ENCODE measurements around the genes TMPRSS11F and UGT2B10.

DNA sequence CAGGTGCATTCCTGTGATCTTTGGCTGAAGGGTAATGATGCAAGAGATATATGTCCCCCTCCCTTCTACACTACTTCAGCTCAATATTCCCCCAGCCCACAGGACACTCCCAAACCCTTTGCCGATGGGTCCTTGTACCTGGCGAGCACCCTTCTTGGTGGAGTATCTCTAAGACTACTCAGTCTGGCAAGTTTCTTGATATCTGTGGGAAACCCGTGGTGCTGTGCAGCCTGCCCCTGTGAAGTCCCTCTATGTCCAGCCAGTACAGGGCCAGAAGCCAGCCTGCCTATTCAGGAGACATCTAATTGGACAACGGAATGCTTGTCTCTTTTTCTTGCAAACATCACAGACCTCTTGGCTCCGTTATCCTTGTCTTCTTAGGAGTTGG, 3.6 kb upstream of the IGFBP7 start:
- PRO-cap, 2 experiments: no peak in any of the 2 experiments

DNA sequence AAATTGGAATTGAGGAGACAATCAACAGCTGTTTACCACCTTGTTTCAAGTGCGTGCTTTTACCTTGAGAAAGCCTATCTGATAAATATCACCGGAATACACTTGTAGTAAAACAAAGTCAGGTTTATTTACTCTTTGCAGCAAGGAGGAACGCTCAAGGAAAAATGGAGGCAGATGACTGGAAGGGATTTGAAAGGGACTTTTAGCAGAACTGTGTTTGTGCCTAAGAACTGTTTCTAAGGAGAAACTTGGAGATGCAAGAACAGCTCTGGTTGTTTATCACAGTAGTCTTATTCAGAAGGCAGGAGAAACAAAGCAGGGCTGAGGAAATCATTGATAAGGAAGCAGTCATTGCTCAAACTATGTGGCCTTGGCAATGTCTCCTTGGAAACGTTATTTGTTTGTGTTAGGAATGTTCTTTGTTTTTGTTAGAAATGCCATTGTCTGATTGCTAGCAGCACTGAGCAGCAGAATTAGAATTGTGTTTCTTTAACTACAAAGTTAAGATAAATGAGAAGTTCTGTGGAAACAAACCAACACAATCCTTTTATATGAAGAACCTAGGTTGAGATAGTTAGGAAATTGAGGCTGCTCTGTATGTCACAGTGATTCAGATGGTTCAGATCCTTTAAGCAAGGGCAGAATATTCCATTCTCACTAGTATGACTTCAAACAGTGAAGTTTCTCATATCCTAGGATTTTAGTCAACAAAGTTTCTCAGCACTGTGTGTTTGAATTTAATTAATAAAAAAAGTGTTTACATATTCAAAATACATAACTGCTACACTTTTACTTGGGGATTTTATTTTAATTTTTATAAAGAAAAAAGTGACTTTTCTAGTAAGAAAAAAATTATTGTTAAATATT, 1191.3 kb upstream of the IGFBP7 start:
- PRO-cap, 2 experiments: no peak in any of the 2 experiments

DNA sequence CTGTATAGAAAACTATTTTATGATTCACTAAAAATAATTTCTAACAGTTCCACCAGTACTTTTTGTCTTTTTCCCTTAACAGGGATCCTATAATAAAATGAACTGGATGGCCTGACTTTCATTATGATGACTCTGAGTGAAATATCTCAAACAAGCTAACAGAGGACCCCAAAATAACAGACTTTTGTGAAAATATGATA, 643.4 kb upstream of the ADGRL3 start:
- PRO-cap, 2 experiments: no peak in any of the 2 experiments

DNA sequence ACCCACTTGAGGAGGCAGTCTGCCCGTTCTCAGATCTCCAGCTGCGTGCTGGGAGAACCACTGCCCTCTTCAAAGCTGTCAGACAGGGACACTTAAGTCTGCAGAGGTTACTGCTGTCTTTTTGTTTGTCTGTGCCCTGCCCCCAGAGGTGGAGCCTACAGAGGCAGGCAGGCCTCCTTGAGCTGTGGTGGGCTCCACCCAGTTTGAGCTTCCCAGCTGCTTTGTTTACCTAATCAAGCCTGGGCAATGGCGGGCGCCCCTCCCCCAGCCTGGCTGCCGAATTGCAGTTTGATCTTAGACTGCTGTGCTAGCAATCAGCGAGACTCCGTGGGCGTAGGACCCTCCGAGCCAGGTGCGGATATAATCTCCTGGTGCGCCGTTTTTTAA, 446.5 kb downstream of the ADGRL3 start:
- PRO-cap, 2 experiments: no peak in any of the 2 experiments

DNA sequence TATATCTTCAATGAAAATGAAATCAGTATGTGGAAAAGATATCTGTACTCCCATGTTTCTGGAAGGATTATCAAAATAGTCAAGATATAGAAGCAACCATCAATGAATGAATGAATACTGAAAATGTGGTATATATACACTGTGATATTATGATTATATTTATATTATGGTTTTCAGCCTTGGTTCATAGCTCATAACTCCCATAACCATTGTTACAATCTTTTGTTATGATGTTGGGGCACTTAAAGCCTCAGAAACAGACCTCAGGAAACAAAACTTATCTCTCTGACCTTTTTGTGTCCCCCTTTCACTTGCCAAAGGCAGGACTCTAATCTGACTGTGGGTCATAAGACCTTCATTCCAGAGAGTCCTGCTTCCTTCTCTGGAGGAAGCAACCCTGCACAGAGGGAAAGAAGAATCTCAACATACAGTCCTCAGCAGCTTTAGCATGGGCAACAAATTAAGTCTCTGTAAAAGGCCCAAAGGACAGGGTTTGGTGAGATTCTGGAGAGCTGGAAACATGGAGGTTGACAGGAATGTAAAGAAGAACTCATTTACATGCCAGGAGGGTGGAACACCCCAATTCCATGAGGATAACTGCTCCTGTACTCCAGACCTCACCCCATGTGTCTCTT, 933.4 kb downstream of the ADGRL3 start:
- PRO-cap, 2 experiments: no peak in any of the 2 experiments

DNA sequence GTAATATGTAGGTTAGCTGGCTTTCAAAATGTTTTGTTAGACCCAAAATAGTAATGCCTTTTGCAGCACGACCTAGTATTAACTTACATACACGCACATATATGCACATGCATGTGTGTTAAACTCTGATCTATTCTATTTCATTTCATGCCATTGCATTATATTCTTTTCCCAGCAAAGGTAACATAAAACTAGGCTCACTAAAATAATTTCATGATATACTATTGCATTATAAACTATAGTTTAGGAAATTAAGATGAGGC, 1236.9 kb downstream of the ADGRL3 start:
- PRO-cap, 2 experiments: no peak in any of the 2 experiments

DNA sequence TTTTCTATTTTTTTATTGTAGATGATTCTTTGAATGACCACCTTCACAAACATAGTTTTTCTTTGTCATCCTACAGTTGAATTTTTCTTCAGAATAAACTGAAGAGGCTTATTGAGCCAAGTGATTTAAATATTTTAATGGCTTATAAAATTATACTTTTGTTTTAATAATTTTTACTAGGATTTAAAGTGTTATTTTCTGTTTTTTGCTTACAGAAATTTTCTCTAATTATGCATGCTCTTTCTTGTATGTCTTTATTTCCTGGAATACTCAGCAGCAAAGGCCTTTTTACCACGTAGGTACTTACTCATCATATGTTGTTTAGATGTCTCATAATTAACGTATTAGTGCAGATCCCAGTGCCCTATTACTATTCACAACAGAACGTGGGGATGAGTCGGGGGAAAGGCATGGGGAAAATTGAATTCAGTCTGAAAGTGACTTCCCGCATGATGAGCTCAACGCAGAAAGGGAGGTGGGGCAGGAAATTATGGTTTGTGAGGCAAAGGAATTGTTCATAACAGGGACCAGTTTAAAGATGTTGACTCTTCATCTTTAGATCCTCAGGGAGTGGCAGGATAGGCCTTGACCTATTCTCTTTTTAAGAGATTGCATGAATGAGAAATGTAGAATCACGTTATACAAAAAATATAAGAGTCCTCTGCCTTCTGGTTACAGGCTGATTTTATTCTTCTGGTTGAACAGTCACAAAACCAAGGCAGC, 1.9 kb upstream of the TMPRSS11D start:
- PRO-cap, 2 experiments: no peak in any of the 2 experiments

DNA sequence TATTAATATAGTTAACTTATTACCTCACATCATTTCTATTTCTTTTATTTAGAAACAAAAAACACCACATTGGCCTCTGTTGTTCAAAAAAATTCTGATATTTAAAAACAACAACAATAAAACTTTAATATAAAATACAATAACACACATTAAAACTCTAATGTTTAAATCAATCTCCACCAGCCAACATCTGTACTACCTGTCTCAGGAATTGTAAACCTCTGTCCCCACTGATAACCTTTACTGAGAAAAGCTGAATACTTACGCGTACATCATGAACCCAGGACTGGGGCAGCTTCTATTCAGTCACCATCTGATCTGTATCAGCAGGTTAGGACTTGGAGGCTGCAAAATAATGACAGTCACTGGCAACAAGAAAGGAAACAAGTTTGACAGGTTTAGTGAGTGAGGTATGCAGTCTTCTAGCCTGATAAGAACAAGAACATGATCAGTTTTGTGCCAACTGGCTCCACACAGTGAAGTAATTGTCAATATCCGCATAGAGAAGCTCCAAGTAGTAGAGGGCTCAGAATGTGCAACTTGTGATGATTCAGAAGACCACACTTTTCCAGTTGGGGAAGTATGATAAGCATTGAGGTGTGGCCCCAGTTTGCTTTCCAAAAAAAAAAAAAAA, at the start of gene TMPRSS11F:
Gene TMPRSS11F (minus strand): TSS at position 325 of the 634 bp plus-strand sequence.
- PRO-cap, 2 experiments: no peak in any of the 2 experiments

- PRO-cap, 2 experiments: no peak in any of the 2 experiments
Observed at GRCh38 chr4:68815657-68815816, 257 bp upstream of the UGT2B10 start.

DNA sequence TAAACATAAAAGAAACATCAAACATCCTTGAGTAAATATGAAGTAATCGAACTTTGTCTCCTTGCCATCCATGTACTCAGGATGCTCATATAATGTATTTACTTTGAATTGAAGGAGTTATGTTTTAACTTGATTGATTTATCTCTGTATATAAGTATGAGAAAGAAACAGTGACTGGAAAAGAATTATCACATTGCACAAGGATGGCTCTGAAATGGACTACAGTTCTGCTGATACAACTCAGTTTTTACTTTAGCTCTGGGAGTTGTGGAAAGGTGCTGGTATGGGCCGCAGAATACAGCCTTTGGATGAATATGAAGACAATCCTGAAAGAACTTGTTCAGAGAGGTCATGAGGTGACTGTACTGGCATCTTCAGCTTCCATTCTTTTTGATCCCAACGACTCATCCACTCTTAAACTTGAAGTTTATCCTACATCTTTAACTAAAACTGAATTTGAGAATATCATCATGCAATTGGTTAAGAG, at the start of gene UGT2B10:
Gene UGT2B10 (plus strand): TSS at position 178 of the 487 bp plus-strand sequence.
- PRO-cap, 2 experiments: peak in 2 of 2 experiments; most common plus-strand start position 179 of the sequence (in 2)

- PRO-cap, 2 experiments: no peak in any of the 2 experiments
Observed at GRCh38 chr4:69051683-69051994, 44.6 kb upstream of the UGT2B7 start.

GRCh38 chr4:69056903-69057195, 39.4 kb upstream of the UGT2B7 start:
- PRO-cap, 2 experiments: no peak in any of the 2 experiments

- PRO-cap, 2 experiments: no peak in any of the 2 experiments
Observed at GRCh38 chr4:69116515-69117003, 20.3 kb downstream of the UGT2B7 start.

GRCh38 chr4:69167278-69167823, 47.2 kb downstream of the UGT2B11 start:
- PRO-cap, 2 experiments: peak in 1 of 2 experiments; most common minus-strand start chr4:69167455 (in 1)

DNA sequence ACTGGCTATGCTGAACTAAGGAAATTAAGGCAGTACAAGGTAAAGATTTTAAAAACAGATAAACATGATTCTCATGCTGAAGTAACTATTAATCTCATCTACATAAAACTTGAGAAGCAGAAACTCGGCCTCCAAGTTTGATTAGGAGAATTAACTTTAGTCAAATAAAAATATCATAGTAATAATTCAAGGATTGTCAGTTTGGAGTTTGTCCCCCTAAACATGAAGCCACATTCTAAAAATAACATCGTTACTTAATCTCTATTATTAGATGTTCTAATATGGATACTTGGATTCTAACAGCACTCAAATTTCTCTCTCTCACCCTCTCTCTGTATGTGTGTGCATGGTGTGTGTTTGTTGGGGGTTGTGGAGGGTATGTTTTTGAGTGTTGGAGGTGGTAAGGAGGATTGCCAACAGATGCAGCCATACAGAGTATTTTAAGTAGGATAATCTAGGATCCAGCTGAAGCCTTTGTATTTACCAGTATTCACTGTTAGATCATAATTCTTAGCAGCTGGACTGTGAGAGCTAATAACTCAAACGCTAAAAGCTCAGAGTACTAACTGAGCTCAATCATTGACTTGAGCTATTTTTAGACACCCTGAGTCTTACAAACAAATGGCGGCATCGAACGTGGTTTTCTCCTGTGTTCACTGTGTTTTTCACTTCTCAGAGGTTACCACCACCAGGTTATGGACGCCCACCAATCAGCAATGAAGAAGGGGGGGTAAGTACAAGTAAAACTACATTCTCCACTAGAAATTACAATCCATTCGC, 8.8 kb downstream of the ENAM start:
- PRO-cap, 2 experiments: no peak in any of the 2 experiments

GRCh38 chr4:70728107-70728755, 6.5 kb downstream of the RUFY3 start:
- PRO-cap, 2 experiments: no peak in any of the 2 experiments

GRCh38 chr4:70775089-70775528, 53.3 kb downstream of the RUFY3 start:
- PRO-cap, 2 experiments: no peak in any of the 2 experiments

DNA sequence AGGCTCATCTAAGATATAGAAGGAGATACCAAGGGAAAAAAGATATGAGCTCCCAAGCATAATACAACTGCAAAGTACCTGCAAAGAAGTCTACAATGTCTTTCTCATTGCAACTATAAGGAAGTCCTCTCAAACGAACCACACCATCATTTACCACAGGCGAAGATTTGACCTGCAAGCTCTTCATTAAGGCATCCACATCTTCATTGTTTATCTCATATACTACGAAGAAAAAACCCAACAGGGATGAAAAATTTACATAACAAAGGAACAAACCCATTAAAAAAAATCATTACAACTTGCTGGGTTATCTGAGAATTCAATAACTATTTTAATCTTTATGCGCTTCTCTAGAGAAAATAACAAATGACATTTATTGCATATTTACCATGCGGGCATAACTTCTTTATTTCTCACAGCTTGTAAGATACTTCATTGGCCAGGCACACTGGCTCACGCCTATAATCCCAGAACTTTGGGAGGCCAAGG, 7.4 kb downstream of the GRSF1 start:
- PRO-cap, 2 experiments: no peak in any of the 2 experiments

GRCh38 chr4:70927440-70927762, 25.2 kb downstream of the MOB1B start:
- PRO-cap, 2 experiments: no peak in any of the 2 experiments

DNA sequence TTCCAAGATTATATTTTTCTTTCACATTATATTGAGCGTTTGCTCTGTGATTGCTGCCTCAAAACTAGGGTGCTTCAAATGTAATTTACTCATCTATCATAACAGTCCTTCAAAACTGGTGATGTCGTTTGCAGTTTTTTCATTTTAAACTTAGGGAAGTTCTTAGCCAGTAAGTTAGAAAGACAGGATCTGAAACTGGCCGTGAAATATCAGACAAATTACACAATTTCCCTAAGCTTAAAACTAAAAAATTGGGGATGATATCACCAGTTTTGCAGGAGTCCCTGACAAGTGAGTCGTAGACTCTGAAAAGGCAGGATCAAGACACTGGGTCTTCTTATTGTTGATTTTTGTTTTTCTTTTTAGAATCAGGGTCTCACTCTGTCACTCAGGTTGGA, 44.8 kb downstream of the MOB1B start:
- PRO-cap, 2 experiments: no peak in any of the 2 experiments